Skeletal muscle tissue (tissue), 7 donors: ENCODE measurements around the gene ADAMTS9.

DNA sequence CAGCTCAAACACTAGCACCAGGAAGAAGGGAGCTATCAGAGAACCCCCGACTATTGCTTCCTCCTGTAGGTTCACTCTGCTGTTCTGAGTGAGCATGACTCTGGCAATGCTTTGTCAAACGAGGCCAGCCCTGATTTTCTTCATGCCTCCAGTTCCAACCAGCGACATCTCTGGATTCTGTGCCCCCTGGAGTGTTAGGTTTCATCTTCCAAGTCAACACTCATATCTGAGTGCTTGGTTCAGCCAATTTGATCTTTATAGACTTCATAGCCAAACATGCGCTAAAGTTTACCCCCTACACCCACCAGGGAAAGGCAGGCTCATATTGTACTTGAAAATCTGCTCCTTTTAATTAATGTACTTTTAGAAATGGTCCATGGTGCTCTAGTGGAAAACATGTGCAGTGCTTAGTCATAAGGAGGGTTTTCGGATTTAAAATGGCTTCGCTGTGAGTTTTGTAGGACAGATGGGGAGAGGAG lies 4.7 kb downstream of the PRICKLE2 start:
- PRO-cap, 3 experiments: no peak in any of the 3 experiments
- RAMPAGE, long total RNA: no peak
- RRBS, 2 experiments: no CpG with 5 or more reads among the region's 6 CpGs

DNA sequence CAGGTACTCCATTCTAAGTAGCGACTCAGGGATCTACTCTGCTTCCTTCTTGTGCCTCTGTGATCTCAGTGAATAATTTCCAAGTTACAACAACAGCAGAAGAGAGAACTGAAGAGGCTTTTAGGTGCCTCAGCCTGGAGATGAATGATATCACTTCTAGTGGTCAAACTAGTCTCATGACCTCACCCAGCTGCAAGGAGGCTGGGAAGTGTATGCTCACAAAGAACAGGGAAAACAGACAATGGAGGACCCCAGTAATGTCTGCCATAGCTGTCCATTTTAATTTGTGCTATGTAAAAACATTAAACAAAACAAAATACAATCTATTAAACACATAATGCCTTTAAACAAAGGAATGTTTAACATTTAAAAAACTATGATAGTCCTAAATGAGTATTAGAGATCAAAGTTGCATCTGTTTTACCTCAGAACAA lies 4.7 kb upstream of the PRICKLE2 start:
- PRO-cap, 3 experiments: no peak in any of the 3 experiments
- RAMPAGE, long total RNA: no peak
- RRBS, 2 experiments: no CpG with 5 or more reads among the region's 1 CpG

GRCh38 chr3:64546665-64547089 lies 141.1 kb downstream of the ADAMTS9 start:
- PRO-cap, 3 experiments: no peak in any of the 3 experiments
- RAMPAGE, long total RNA: no peak
- RRBS, 2 experiments: no CpG with 5 or more reads among the region's 11 CpGs

DNA sequence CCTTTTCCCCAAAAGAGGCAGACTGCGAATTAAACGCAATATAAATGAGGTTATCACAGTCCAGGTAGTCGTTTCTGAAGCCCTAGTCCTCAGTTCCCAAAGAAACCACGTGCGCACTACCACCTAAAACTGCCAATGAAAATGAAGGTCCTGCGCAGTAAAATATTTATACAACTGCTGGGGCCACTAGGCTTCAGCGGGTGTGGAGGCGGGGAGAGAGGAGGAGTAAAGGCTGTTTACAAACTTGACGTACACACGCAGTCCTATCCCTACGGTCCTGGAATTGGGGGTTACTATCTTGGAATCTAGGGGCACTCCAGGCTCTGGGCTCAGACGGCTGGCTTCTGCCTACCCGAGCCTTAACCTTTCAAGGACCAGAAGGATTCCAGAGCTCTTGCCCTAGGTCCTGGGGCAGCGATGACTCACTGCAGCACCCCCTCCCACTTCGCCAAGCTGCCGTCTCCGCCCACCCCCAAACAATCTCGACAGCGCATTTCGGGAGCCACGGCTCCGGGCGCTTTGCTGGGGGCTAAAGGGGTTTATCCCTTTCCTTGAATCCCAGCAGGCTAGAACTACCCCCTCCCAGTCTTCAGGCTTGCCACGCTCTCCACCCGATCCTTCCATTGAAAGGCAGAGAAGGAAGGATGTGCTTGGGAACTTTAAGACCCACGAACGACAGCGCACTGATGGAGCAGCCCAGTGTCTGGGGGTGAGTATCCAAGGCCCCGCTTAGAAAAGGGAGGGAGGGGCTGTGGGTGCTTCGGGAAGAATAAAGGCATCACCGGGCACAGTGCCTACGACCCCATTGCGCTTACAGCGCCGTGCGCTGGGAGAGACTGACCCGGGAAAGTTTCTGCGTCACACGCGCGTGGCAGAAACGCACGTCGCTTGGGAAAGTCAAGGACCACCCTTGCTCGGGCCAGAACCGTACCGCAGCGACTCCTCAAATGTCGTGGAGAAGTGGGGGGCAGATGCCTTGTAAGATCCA lies 2.9 kb downstream of the ADAMTS9 start:
- PRO-cap, 3 experiments: peak in 3 of 3 experiments; most common plus-strand start position 293 of the sequence (in 2); most common minus-strand start position 143 of the sequence (in 1)
- RAMPAGE, long total RNA: no peak
- RRBS, 2 experiments: 3 to 4% methylated on average over 7 of the region's 49 CpGs

DNA sequence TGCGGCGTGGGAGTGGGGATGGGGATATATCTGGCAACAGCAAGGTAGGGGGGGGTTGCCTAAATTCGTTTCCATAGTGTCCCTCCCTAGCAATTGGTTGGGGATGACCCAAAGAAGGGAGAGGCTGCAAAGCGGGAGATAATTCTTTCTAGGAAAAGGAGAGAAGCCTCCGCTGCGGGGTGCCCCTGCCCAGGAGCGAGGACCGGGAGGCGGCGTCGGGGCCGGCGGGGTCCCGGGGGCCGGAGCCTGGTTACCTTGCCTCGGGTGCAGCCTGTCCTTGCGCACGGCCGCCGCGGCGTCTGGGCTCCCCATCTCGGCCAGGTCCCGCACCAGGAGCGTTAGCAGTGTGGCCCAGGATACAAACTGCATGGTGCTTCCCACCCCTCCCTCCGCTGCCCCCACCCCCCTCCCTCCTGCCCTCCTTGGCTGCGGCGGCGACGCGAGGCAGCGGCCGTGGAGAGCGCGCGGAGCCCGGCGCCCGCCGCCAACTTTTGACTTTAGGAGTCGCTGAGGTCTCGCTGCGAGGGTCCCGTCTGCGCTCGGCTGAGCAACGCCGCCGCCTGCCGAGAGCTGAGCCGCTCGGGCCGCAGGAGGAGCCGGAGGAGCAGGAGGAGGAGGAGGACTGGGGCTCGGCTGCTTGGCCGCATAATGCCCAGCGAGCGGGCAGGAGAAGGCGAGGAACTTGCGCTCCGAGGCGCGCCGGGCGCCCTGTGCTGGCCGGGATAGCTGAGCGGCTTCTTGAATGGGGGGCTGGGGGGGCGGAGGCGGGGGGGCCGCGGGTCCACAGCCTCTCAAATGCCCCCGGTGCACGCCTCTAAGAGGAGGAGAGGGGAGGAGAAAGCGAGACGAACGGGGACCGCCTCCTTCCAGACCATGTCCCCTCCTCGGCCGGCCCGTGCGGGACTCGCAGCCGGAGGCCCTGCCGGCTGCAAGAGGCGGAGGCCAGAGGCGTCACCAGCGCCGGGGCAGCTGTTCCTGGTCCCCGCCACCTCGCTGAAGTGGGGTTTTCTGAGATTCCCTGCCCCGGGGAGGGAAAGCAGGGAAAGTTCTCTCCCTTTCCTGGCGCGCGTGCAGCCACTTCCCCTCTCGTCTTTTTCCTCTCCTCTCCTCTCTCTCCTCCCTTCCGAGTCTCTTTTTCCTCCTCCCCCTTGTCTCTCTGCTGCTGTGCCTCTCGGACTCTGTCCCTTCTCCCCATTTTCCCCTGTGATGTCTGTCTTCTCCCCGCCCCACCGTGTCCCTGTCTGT lies at the start of gene ADAMTS9:
Gene ADAMTS9 (minus strand): TSS at position 712 of the 1,245 bp plus-strand sequence.
- PRO-cap, 3 experiments: peak in 3 of 3 experiments; most common plus-strand start position 437 of the sequence (in 2); most common minus-strand start position 712 of the sequence (in 2)
- RAMPAGE, long total RNA: no peak
- RRBS, 2 experiments: 2% methylated on average over 32 to 34 of the region's 99 CpGs

- PRO-cap, 3 experiments: no peak in any of the 3 experiments
- RAMPAGE, long total RNA: no peak
- RRBS, 2 experiments: 41 to 43% methylated on average over 4 of the region's 9 CpGs
Observed at GRCh38 chr3:64890061-64890408, 202.2 kb upstream of the ADAMTS9 start.

GRCh38 chr3:65493452-65493749 lies 545.3 kb downstream of the MAGI1 start:
- PRO-cap, 3 experiments: no peak in any of the 3 experiments
- RAMPAGE, long total RNA: no peak
- RRBS, 2 experiments: no CpG with 5 or more reads among the region's 6 CpGs

DNA sequence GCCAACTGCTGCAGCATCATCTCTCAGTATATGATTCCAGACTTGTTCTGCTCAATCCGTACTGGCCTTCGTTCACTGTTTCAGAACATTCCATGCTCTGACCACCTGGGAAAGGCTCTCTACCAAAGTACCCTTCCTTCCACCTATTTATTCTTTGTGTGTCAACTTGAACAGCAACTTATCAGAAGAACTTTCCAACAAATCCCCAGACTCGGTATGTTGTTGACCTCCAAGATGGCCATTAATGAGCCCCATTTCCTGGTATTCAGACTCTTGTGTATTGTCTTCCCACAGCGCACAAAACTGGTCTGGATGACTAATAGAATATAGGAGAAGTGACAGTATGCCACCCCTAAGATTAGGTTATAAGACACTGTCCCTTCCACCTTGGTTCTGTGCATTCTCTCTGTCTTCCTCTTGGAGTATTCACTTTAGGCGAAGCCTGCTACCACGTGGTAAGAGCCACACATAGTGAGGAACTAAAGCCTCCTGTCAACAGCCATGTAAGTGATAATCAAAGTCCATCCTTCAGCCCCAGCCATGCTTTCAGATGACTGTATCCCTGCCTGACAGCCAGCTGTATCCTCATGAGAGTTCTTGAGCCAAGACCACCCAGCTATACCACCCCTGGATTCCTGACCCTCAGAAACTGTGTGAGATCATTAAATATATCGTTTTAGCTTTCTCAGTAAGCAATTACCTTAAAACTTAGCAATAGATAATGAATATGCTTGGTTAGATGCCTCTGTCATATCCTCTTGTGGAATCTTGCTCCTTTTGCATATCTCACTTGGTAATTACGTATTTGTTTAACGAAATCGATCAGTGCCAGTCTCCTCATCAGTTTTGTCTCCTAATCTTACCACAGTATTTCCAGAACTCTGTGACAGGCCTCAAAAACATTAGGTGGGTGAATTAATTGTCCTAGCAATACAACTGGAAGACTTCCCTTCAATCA lies 481.6 kb downstream of the MAGI1 start:
- PRO-cap, 3 experiments: no peak in any of the 3 experiments
- RAMPAGE, long total RNA: no peak
- RRBS, 2 experiments: no CpG with 5 or more reads among the region's 10 CpGs

DNA sequence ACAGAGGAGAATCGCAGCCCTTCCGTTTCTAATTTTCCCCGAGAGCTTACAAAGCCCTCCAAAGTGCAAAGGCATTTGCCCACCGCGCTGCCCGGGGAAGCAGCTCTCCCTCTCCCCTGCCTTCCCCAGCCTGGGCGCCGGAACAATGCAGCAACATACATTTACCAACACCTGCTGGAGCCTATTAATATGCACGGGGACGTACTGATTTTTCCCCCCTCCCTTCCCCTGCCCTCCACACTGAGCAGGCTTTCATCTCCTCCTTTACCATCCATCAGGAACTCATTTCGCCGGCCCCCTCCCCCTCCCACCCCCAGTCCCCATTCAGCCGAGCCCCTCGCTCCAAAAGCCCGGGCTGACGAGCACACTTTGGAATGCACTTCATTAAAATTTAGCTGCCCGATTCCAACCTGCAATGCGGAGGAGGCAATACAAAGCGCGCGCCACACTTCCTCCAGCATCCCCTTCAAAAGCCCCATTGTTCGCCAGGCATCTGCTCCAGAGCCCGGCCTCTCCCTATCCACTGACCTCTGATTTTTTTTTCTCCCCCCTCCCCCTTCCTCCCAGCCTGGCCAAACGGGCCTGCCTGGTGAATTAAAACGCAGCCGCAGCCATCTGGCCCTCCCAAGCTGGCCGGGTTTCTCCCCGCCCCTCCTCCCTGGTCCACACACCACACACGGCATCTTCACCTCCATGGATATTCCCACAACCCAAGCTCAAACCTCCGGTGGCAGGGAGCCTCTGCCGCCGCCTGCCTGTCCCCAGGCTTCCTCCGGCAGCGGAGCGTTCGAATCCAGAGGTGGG lies 441.6 kb downstream of the MAGI1 start:
- PRO-cap, 3 experiments: no peak in any of the 3 experiments
- RAMPAGE, long total RNA: no peak
- RRBS, 2 experiments: 5% methylated on average over 15 to 16 of the region's 36 CpGs

- PRO-cap, 3 experiments: no peak in any of the 3 experiments
- RAMPAGE, long total RNA: no peak
- RRBS, 2 experiments: no CpG with 5 or more reads among the region's 10 CpGs
Observed at GRCh38 chr3:65856538-65857459, 181.9 kb downstream of the MAGI1 start.

GRCh38 chr3:65919548-65920365 lies 119.0 kb downstream of the MAGI1 start:
- PRO-cap, 3 experiments: no peak in any of the 3 experiments
- RAMPAGE, long total RNA: no peak
- RRBS, 2 experiments: no CpG with 5 or more reads among the region's 6 CpGs

DNA sequence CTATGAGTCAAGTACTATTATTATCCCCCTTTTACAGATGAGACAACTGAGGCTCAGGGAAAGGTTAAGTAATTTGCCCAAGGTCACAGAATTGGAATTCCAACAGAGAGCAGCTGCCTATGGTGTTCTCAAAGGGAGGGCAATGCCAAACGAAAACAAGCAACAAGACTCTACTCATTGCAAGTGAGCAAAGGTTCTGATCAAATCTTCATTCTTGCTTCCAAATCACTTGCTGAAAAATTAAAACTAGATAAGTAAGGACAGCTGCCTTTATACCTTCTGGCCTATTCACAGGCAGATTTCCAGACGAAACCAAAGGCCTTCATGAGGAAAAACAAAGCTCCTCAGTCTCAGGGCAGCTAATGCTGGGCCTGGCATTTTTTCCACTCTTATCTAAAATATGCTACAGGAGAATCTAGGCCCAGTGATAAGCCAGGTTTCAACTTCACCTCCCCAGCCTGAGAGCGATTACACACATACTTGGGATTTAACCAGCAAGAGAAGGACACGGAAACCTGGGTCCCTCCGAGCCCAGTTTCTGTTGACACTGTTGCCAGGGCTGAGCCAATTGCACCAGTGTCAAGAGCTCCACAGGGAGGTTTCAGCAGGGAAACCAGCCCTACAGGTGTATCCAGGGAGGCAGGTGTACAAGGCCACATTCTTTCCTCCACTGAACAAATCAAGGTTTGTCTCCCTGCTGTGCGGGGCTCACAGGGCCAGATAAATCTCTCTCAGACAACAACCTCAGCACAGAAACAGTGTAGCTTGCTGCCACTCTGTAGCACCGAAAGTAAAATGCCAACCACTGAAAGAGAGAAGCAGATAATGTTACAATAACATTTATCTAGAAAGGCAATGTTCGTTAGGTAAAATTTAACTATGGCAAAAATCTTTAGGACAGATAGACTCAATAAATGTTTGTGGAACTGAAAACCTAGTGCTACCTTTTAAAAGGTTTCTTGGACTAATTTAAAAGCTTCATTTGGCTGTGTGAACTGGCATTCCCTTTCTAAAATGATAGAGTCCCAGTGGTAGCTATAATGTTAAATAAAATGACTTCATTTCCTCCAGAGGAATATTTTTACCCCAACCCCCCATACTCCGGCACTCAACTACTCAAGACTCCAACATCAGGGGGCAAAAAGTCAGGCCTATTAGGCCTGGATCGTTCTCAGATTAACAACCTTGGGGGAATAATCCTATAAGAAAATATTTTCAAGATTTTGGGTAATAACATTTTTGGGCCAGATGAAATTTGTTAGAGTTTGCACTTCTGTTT lies 85.3 kb downstream of the MAGI1 start:
- PRO-cap, 3 experiments: no peak in any of the 3 experiments
- RAMPAGE, long total RNA: no peak
- RRBS, 2 experiments: no CpG with 5 or more reads among the region's 10 CpGs

GRCh38 chr3:65961093-65961999 lies 77.4 kb downstream of the MAGI1 start:
- PRO-cap, 3 experiments: no peak in any of the 3 experiments
- RAMPAGE, long total RNA: no peak
- RRBS, 2 experiments: no CpG with 5 or more reads among the region's 6 CpGs

GRCh38 chr3:66037541-66038263 lies 1.0 kb downstream of the MAGI1 start:
- PRO-cap, 3 experiments: no peak in any of the 3 experiments
- RAMPAGE, long total RNA: no peak
- RRBS, 2 experiments: 1 to 3% methylated on average over 7 of the region's 52 CpGs

DNA sequence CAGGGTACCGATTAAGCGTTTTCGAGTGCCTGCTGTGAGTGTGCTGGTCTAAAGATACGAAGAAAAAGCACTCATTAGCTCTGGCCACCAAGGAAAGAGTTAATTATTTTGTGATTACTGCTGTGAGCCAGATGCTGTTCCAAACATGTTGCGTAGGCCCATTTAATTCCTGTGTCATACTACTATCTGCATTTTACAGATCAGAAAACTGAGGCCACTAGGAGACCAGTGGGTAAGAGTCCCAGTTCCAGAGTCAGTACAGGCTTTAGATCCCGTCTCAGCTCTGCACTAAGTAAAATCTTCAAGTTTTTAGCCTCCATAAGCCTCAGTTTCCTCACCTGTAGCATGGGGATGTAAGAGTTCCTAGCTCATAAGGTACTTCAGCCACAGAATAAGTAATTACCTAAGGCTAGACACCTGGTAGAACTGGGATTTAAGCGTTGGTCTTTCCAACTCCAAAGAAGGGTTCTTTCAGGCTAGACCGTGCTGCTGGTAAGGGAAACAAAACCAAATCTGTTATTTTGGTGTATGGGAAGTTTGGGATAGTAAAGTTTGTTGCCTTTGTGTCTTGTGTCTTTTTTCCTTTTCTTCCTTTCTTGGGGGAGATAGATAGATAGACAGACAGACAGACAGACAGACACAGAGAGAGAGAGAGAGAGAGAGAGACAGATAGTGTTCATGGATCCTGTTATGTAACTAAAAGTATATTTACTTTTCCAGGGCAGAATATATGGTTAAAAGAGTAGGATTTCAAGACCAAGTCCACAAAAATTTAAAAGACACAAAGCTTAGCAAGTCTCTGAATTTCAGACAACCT lies 133.5 kb downstream of the LRIG1 start:
- PRO-cap, 3 experiments: no peak in any of the 3 experiments
- RAMPAGE, long total RNA: no peak
- RRBS, 2 experiments: no CpG with 5 or more reads among the region's 8 CpGs

DNA sequence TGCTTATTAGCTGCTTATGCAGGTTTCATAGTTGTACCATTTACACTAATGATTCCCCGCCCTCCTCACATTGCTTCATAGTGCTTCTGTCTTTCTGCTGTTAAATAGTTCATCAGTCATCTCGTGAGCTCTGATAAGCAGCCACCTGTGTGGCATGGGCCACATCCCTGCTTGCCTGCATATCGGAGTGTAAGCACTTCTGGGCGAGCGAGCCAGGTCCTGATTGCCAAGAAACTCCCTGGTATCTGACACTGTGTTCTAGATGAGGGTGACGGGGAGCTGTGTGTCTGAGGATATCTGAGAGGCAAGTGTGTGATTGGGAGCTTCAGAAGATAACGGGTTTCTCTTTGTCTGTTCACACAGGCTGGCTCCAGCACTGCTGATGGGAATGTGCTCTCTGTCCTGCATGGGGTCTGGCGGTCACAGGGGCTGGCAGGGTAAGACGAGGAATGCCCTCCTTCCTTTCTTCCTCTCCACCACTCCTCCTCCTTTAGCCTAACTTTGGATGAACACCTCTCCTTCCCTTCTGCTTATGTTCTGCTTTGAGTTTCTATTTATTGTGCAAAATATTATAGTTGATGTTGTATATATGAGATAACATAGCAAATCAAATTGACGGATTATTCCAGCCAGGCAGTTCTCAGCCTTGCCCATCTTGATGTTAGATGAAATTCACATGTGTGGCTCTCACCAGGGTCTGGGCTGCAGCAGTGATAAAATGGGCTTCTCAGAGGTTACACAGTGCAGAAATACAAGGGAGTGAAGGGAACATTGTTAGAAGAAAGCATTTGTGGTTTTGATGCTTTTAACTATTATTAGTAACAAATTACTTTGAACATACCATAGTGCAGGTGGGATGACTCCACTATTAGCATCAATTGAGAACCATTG lies 130.4 kb downstream of the LRIG1 start:
- PRO-cap, 3 experiments: no peak in any of the 3 experiments
- RAMPAGE, long total RNA: no peak
- RRBS, 2 experiments: no CpG with 5 or more reads among the region's 10 CpGs

DNA sequence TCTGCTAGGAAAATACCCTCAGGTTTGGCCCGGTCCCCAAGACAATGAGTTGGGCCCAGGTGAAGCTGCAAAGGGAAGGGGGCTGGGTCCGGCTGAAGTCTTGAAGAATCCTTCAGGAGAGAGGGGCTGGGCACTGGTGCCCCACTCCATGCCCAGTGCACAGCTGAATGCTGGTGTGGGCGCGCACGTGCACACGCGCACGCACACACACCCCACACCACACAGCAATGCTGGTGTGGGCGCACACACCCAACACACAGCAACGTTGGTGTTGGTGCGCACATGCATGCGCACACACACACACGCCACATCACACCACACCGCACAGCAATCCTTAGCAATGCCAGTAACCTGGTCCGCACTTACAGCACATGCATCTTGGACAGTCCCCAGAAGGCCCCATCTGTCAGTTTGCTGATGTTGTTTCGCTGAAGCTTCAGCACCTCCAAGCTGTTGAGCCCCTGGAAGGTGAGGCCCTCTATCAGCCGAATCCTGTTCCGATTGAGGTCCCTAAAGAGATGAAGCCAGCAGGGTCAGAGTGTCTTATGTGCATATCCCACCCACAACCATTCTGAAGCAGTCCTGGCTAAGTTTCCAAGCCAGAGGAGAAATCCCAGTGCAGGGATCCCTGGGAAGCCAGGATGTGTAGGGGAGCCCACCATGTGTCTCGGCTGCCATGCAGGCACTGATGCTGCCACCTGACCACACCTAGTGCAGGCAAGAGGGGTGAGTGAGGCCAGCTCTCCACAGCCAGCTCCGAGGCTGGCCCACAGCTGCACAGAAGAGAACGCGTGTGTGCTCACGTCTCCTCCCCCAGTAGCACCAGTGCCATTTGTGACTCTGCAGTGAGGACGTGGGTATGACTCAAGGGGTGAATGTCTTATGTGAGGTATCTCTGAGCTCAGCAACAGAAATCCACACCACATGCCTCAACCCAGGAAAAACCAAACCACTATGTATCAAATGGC lies 88.0 kb downstream of the LRIG1 start:
- PRO-cap, 3 experiments: peak in 1 of 3 experiments; most common minus-strand start position 690 of the sequence (in 1)
- RAMPAGE, long total RNA: no peak
- RRBS, 2 experiments: 80 to 92% methylated on average over 2 of the region's 24 CpGs

DNA sequence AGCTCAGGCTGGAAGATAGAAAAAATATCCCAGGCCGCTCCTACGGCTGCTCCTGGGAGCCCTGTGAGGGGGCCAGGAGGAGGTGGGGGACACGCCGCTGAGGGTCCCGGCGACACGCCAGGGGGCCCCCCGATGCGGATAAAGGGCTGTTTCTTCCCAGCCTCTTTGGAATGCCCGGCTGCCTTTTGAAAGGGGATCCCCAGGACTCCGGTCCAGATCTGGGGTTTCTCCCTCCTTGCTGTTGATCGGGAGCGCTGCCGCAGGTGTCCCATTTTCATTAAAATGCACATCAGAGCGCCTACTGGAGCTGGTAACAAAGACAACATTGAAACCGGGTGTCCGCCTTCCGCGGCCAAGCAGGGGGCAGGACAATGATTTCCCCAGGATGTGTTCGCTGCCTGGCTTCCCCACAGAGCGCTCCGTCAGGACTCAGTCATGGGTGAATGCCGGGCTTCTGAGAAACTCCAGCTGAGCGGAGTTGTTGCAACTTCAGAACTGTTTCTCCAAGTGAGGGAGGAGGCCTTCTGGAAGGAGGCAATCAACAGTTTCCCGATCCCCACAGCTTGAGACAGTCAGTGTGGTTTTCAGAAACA lies 200.0 kb upstream of the KBTBD8 start:
- PRO-cap, 3 experiments: no peak in any of the 3 experiments
- RAMPAGE, long total RNA: no peak
- RRBS, 2 experiments: 18 to 25% methylated on average over 13 to 14 of the region's 25 CpGs

DNA sequence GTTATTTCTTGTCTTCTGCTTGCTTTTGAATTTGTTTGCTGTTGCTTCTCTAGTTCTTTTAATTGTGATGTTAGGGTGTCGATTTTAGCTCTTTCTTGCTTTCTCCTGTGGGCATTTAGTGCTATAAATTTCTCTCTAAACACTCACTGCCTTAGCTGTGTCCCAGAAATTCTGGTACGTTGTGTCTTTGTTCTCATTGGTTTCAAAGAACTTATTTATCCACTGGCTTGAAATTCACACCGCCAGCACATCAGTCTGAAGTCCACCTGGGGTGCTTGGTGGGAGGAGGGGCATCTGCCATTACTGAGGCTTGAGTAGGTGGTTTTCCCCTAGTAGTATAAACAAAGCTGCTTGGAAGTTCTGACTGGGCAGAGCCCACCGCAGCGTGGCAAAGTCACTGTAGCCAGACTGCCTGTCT lies 114.3 kb downstream of the SUCLG2 start:
- PRO-cap, 3 experiments: no peak in any of the 3 experiments
- RAMPAGE, long total RNA: no peak
- RRBS, 2 experiments: no CpG with 5 or more reads among the region's 5 CpGs

- PRO-cap, 3 experiments: no peak in any of the 3 experiments
- RAMPAGE, long total RNA: no peak
- RRBS, 2 experiments: no CpG with 5 or more reads among the region's 1 CpG
Observed at GRCh38 chr3:67714362-67714631, 59.9 kb upstream of the SUCLG2 start.